Left ventricle myocardium (tissue), 1 donor: ENCODE data around the gene UBP1.

DNA sequence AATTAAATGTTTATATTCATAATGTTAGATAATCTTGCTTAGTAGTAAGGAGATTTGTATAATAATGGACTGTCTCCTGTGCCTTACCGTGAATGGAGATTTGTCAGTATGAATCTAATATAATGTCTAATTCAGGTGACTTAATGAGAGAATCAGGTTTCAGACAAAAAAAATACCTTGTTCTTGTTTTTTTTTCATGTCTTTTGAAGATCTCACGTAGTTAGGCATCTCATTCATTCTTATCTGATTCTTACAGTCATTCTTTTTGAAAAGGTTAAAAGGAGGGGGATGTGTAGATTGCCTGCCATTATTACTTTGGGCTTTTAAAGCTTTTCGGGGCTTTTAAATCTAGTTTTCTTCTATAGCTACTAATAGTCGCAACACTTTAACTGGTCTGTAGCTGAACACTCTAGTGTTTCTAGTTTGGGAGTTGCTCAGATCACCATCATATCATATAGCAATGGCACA is 3.2 kb downstream of the STT3B start:
- PRO-cap = no peak

DNA sequence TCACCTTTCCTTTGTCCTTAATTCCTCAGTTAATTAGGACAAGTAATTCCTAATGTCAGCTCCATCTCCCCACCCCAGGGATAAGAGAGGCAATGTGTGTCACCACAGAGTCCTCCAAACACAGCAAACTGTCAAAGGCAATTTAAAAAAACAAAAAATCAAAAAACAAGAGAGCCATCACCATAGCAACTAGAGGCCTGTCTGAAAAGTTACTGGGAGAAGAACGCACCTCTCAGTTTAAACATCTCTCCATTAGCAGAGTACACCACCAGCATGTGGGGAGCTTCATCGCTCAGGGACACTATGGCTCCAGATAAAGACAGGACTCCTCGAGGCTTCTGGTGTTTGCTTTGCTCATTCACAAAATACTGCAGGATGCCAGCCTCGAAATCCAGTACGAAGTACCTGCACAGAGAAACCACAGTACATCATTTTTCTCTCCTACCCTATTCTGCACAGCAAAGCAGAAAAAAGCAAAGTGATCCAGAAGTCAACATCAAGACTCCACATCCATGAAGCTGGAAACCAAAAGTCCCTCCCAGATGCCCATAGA is 101.6 kb downstream of the OSBPL10 start:
- PRO-cap = no peak

- PRO-cap = no peak
These were observed 42.9 kb downstream of the OSBPL10 start for GRCh38 chr3:31937839-31938916.

DNA sequence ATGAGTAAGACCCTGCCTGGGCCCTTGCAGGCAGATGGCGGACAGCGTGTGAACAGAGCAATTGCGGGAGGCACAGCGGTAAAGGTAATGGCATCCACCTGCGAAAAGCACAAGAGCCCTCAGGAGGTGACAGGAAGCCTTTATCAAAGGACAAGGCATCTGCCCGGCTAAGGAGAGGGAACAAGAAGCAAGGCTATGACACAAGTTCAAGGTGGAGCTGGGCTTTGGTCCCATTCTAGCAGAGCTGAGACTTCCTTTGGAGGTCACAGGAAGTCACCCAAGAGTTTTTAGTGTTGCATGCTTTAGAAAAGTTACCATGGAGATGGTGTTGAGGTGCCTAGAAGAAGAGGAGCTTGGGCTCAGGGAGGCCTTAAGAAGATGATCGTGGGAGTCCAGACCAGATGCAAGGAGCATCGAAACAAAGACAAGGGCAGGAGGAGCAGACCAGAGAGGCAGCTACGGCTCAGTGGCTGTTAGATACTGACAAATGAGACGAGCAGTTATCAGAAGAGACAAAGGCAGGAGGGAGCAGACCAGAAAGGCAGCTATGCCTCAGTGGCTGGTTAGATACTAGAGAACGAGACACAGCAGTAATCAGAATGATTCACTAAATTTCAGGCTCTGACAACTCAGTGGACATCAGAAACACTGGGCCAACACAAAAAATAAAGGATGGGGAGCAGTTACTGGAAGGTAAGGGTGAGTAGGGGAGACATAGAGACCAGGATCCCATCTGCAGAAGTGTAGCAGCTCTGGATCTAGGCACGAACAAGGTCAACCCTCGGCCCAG is 34.4 kb downstream of the OSBPL10 start:
- PRO-cap = no peak

DNA sequence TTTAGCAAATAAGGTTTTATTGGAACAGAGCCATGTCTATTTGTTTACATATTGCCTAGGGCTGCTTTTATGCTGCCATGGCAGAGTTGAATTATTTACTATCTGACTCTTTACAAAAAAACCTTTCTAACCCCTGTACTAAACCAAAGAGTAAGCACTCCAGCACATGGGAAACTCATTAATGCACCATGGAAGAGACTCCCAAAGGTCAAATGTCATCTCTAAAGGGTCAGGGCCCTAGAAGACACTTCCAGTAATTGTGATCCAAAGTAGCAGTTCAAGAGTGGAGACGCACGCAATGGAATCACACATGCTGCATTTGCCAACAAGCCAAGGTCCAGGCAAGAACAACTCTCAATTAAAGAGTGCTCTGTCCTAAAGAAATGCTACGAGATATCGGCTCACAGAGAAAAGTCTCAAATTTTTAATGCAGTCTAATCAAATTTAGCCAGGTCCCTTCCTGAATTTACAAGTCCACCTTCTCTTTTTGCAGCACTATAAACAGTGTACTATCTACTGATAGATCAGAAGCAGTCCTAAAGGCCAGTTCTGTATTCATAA is 22.2 kb downstream of the OSBPL10 start:
- PRO-cap = unidirectional peak, plus-strand start at position 275 of the sequence

DNA sequence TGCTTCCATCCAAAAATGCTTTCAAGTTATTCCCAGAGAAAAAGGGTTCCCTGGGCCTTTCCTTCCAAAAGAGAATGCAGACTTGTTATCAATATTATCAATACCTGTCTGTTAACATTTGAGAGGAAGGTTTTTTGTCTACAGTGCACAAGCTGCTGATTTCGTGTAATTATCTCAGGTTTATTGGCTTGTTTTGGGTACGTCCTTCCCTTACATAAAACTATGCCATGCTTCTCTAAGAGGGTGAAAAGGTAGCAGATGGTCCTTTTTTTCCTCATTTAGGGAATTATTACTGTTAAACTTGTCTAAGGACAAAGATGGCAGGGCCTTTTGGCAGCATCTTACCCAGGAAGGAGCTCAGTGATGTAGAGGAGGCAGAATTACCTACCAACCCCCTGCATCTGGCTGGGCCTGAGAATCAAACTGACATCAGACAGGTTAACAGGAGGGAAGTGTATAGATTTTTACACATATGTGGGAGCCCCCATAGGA is 67.3 kb upstream of the CMTM7 start:
- PRO-cap = no peak

- PRO-cap = no peak
These were observed 31.3 kb downstream of the CMTM7 start for GRCh38 chr3:32422910-32423484.

DNA sequence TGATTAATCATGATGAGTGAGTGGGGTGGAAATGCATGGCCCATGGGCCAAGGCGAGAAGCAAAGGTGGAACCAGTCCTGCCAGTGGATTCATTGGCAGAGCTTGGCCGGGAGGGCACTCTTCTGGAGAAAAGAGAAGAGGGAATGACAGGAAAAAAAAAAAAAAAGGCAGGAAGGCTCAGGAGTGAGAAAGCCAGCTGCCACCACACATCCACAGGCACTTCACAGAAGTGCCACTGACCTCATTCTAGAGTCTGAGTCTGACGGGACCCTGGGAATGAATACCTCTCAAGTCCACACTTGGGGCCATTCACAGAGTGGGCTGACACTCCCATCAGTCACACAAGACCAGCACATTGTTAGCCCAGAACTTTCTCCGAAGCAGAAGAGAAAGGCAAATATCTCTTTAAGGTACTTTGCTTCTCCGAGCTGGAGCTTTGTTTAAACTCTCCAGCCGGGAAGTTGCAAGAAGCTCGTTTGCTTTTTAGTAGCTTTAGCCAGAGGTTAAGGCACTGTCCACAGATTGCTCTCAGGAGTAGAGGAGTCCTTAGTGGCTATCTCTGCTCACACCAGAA is 53.9 kb downstream of the CMTM6 start:
- PRO-cap = no peak

GRCh38 chr3:32470519-32471286 is 31.9 kb downstream of the CMTM6 start:
- PRO-cap = no peak

DNA sequence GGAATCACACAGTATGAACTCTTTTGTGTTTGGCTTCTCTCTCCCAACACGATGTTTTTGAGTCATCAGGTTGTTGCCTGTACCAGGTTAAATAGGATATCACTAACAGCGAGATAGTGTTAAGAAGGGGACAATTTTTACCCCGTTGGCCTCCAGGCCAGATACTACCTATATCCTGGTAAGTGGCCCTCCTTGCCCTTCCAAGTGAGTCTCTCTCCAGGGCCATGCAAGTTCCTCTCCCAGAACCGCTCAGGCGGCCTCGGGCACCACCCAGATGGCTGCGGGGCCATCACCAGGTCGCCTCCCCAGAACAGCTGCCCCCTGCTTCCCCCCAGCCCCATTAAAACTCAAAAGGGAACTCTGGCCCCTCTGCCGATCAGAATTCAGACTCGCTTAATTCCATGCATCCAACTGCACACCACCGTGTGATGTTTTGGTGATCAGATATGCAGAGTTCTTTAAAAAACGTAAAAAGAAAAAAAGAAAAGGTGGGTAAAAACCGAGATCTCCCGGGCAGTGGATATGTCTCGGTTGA is 2.0 kb upstream of the TRIM71 start:
- PRO-cap = no peak

DNA sequence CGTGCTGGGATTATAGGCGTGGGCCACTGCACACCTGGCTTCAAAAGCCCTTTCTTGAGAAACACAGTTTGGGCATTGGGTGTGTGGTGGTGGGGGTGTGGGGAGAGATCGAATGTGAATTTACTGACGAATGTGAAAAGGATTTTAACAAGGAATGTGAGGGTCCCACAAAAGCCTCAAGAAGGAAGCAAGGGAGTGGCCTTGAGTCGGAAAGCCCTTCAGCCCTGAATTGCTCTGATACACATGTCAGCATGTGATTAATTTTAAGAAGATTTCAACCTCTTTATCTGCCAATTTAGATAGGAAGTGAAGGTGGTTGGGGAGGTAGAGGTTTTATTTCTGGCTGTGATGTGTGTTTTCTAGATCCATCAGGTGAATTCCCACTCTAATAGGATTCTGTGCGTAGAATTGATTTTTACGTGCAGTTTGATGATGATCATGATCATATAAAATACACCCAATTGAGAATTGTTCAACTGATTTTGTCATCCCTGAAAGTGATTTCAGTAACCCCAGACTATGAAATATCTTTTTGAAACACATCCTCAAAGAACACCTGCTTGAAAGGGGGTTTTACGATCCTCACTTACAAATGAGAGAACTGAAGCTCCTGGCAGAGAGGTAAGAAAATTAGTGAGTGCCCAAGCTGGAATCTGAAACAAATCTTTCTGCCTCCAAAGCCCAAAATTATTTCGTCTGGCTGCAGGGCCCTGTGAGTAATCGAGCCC is 1.2 kb downstream of the CCR4 start:
- PRO-cap = no peak

DNA sequence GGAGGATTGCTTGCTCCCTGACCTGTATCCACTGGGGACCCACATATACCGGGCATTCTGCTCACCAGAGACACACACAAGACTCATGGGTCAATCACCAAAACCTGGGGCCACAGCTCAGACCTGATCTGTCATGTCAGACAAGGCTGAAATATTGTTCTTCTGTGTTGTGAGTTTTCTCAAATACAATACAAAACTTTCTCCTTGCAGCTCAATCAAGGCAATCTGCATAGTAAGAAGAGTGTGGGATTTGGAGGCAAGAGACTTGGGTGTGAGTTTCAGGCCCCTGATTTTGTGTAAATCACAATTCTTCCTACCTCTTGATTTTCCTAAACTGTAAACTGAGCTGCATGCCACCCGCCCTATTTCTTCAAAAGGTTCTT is 38.1 kb downstream of the CCR4 start:
- PRO-cap = no peak

DNA sequence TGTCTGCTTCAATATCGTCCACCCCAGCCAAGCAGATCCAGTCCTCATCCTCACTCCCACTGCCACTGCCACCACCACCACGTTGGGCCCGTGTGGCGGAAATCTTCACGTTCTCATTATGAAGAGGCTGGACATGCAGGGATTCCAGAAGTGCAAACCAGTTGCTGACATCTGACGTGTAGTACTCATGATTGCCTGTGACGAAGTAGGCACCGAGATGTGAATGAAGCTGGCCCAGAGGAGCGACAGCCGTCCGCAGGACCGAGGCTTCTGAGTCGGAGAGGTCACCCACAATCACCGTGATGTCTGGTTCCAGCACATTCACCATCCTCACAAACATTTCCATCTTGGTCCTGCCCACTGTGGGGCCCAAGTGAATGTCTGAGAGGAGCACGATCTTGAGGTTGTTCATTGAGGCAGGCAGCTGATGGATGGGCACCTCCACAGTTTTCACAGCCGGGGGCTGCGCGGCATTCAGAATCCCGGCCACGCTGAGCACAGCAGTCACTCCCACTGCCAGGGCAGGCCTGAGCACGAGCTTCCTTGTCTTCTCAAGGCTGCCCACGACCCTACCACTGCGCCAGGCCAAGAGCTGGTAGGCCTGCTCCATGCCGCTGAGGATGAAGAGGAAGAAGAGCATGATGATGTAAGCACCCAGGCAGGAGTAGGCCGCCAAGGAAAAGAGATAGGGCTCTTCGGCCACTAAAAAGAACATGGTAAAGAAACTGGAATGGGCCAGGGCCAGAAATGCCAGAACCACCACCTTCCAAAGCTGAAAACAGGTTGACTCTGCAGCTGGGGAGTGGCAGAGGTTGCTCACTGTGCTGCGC is 3.6 kb downstream of the GLB1 start:
- PRO-cap = no peak

- PRO-cap = bidirectional peak, plus-strand start at chr3:33439760, minus-strand start at chr3:33439663; bidirectional peak, plus-strand start at chr3:33440121, minus-strand start at chr3:33440040; unidirectional peak, minus-strand start at chr3:33440361; bidirectional peak, plus-strand start at chr3:33440783, minus-strand start at chr3:33440587
These were observed at the start of gene UBP1 for GRCh38 chr3:33439729-33440699. TSS of gene UBP1 (minus strand) at chr3:33440405.

- PRO-cap = no peak
These were observed 153.1 kb upstream of the ARPP21 start for GRCh38 chr3:35486337-35486536.

- PRO-cap = no peak
These were observed 480 bp downstream of the STAC start for GRCh38 chr3:36380798-36381169.

DNA sequence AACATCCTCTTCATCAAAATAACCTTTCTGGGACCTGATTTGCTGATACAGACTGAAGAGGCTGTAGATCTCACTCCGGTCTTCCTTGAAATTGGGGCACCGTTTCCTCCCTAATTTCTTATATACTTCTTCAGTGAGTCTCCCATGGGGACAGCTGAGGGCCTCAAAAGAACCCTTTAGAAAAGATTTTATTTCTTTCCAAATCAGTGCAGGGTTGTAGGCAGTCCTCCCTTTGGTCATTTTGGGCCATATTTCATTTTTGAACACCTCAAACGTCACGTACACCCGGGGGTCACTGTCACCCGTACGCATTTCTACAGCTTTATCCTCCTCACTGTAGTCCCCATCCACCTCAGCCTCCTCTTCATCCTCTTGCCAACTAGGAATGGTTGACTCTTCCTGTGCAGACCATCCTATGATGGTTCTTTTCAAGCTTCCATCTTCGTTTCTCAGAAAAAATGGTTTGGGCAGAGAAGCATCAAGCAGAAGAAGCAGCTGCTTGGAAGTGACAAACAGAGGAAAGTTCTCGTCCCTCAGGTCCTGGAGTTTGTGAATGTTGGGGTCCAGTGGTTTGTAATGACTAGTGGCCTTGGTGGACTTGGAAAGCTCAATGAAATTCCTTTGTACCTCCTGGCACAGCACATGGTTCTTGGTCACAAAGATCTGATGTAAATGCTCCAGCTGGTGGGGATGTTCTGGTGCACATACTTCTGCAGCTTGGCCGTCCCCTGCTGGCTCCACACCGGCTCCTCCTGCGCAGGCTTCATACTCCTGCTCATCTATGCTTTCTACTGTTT is 89.2 kb downstream of the TRANK1 start:
- PRO-cap = no peak

GRCh38 chr3:36905348-36905603 is 39.6 kb downstream of the TRANK1 start:
- PRO-cap = no peak

- PRO-cap = no peak
These were observed 11.4 kb downstream of the TRANK1 start for GRCh38 chr3:36933386-36933939.

- PRO-cap = no peak
These were observed 9.9 kb upstream of the TRANK1 start for GRCh38 chr3:36954721-36955258.